AG09309 (cell line): ENCODE measurements around a stretch of chr7.

DNA sequence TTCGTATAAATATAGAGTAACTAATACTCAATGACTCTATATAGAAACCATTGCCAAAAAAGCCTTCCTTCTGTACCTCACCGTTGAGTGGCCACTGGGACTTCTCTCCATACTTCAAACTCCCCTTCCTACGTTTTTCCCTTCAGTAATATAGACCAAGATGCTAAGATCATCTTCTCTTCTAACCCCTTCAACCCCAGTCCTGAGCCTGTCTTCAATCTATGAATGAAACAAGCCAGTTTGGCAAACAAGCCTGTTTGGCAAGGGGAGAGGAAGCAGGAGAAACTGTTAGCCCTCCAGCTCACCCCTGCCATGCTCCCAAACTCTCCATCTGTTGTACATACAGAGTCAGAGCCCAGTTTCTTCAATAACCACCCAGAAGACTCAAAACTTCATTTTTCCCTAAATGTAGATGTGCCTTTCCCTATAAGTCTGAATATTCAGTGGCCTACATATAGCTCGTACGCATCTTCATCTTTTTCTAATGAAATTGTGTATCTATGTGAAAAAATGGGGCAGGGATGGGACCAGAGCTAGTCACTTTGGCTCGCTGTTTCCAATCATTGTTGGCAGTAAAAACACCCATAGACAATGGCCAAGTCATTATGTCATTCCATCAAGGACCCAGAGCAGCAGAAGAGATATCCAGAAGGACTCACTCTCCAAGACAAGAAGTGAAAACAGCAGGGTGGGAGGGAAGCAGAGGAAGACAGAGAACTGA, 87.5 kb downstream of the DOCK4 start:
- RRBS = no CpG with 5 or more reads among the region's 6 CpGs

DNA sequence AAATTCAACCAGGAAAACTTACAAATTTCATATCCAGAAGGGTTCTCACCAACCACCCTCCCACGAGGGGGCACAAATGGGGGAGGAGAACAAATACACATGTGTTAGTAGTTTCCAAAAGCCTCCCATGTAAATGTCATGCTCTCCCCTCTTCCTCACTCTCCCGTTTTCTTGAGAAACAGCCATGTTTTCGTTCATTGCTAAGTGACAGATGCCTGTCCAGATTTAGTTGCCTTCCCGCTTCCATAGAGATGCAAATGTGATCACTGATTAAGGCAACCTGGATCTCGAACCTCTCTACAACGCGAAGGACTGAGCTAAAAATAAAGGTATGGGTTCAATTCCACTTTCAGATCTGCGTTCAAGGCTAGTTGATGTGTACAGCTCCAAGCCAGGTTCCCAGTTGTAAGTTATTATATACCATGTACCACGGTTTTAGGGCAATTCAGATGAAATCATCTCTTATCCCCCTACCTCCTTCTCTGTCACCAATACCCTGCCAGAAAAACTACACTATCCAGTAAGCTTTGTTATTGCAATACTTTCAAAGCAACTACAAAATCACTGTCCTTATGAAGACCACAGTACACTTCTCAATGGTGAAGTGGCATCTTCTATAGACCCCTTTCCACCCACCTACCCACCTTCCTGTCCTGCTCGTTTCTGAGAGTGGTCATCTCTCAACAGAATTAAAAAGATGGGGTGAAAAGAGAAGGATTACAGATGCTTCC, 10.2 kb downstream of the DOCK4 start:
- RRBS = no CpG with 5 or more reads among the region's 10 CpGs

DNA sequence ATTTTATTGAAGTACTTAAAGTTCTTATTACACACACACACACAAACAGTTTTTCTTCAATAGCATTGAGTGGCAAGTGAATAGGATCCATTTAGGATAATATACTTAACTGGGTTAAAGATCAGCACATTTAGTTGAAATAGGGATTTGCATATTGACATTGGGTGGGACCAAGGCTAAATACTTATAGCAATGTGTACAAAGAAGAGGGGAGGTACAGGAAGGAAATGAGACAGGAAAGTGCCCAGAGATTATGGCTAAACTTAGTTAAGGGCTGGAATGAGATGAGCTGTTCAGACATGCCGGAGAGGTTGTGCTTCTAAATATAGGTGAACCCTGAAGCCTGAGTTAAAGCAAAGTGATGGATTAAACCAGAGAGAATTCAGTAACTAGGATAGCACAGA, 95.1 kb downstream of the LSMEM1 start:
- RRBS = no CpG with 5 or more reads among the region's 1 CpG

DNA sequence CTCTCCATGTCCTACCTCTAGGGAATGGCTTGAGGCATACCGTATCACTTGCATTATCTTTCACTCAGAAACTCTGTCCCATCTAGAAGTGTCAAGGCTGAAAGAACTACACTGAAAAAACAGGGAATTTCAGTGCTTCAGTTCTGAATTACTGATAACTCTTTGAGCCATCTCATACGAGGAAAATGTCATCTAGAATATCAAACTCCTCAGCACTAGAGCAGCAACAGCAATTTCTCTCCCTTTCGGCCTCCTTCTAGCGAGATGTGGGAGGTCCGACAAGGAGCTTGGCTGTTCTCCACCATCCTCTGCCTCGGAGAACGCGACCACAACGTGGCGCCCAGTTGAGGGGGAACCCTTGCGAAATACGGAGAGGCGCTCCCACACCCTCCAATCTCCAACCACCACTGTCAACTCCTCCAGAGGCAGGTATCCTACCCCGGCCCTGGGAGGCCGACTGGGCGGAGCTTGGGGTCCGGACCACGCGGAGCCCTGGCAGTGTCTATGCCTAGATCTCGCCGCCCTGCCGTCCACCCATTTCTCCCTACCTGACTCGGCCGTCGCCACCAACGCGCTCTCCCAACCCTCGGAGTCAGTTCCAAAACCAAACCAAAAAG, 473 bp downstream of the TMEM168 start:
- RRBS = no CpG with 5 or more reads among the region's 28 CpGs

DNA sequence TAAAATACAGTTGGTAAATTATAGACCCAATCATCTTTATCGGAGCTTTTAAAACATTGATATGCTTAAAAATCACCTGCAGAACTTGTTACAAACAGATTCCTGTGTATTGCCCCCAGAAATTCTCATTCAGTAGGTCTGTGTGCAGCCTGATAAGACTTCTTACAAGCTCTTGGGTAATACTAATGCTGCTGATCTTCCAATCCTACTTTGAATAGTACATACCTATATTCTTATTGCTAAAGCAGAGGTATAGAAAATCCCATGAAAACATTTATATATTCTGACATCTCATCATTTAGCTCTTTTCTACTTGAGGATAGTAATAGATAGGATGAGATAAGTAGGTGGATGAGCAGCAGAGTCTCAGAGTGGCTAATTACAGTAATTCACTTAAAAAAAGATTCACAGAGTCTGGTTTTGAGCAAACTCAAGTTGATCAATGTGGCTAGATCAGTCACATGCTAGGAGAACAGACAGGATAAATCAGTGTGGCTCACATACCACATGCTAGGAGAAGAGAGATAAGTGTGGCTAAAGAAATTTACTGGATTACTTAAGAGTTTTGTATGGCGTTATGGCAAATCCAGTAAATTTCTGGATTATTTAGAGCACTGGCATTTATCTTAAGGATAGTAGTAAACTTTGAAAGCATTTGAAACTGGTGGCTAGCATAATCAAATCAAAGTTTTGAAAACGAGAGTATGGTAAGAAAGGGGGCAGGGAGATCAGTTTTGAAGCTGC, 201.1 kb upstream of the PPP1R3A start:
- RRBS = no CpG with 5 or more reads among the region's 3 CpGs

GRCh38 chr7:114255269-114255610, 159.4 kb upstream of the FOXP2 start:
- RRBS = no CpG with 5 or more reads among the region's 10 CpGs

GRCh38 chr7:114997482-114997819, 75.6 kb downstream of the MDFIC start:
- RRBS = no CpG with 5 or more reads among the region's 3 CpGs

DNA sequence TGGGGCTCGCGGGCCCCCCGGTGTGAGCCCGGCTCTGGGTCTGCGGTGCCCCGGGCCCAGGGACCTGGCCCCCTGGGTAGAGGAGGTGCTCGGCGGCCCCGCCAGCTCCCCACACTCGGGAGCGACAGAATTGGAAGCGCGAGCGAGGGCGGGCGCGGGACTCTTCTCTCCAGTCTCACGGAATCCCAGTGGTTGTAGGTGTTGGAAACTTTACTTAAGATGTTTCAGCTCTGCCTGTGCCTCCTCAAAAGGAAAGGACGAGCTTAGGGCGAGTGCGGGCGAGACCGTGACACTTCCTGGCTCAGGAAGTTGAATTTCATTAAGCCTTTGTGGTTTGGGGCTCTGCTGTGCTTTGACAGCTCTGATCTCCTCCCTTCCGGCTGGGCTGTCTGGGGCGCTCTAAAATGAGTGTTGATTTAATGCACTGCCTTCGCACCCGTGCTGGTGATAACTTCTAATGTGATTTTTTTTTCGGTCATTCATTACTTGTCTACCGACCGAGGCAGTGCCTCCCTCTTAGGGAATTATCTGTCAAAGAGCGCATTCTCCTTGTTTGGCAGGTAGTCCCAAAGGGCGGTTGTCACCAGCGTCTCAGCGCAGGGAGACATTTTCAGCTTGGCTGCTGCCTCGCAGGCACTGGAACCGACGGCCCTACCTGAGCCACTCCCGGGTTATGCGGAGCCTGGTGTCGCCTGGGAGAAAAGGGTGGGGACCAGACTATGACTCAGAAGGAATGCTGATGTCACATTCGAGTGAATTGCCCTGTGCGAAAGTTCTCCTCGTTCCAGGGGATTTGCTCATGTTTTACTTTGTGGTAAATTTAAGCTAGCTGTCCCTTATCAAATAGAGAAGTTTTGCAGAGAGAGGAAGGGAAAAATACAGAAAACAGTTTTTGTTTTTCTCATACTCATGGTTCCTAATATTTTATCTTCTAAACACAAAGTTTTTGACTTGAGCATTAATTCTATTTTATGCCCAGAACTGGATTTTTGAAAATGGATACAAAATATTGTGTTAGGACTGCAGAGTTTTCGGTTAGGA, 799 bp downstream of the TES start:
- RRBS = 3% methylated on average over 3 of the region's 44 CpGs

- RRBS = no CpG with 5 or more reads among the region's 7 CpGs
Measured at GRCh38 chr7:116212646-116213292, 2.4 kb downstream of the TES start.

DNA sequence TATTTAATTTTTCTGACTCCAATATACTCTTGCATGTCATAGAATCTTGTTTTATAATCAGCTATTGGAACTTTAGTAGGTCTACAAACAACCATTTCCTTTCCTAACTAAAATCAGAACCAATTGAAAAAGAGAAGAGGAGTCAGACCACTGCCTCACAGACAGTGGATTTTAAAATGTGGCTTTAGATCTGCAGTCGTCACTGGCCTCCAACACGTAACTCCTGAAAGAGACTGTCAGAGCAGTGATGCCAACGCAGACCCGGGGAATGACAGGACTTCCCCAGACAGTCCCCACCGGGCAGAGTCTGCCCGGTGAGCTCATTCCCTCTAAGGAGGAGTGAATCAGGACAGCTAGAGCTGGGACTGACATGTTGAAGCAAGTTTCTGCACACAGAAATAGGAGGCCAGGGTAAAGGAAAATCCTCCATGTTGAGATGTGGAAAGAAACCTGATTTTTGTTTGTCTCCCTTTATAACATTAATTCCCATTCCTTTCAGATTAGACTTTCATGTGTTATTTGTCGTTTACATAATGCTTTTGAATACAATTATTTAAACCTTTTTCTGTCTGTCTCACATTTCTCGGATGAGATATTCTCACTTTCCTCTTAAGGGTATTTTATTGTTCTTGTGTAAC, 105.0 kb downstream of the TES start:
- RRBS = no CpG with 5 or more reads among the region's 8 CpGs

- RRBS = 2% methylated on average over 4 of the region's 28 CpGs
Measured at GRCh38 chr7:116525400-116525803, 566 bp downstream of the CAV1 start.

DNA sequence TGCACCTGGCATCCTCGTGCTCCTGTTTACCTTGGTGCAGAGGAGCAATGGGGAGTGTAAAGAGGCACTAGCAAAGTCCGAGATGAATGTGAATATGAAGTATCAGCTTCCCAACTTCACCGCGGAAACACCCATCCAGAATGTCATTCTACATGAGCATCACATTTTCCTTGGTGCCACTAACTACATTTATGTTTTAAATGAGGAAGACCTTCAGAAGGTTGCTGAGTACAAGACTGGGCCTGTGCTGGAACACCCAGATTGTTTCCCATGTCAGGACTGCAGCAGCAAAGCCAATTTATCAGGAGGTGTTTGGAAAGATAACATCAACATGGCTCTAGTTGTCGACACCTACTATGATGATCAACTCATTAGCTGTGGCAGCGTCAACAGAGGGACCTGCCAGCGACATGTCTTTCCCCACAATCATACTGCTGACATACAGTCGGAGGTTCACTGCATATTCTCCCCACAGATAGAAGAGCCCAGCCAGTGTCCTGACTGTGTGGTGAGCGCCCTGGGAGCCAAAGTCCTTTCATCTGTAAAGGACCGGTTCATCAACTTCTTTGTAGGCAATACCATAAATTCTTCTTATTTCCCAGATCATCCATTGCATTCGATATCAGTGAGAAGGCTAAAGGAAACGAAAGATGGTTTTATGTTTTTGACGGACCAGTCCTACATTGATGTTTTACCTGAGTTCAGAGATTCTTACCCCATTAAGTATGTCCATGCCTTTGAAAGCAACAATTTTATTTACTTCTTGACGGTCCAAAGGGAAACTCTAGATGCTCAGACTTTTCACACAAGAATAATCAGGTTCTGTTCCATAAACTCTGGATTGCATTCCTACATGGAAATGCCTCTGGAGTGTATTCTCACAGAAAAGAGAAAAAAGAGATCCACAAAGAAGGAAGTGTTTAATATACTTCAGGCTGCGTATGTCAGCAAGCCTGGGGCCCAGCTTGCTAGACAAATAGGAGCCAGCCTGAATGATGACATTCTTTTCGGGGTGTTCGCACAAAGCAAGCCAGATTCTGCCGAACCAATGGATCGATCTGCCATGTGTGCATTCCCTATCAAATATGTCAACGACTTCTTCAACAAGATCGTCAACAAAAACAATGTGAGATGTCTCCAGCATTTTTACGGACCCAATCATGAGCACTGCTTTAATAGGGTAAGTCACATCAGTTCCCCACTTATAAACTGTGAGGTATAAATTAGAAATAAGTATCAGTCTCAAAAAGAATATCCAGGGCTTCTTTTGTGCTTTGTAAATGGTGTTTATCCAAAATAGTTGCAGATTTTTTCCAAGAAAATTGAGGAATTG, 27.6 kb downstream of the MET start:
- RRBS = no CpG with 5 or more reads among the region's 22 CpGs

DNA sequence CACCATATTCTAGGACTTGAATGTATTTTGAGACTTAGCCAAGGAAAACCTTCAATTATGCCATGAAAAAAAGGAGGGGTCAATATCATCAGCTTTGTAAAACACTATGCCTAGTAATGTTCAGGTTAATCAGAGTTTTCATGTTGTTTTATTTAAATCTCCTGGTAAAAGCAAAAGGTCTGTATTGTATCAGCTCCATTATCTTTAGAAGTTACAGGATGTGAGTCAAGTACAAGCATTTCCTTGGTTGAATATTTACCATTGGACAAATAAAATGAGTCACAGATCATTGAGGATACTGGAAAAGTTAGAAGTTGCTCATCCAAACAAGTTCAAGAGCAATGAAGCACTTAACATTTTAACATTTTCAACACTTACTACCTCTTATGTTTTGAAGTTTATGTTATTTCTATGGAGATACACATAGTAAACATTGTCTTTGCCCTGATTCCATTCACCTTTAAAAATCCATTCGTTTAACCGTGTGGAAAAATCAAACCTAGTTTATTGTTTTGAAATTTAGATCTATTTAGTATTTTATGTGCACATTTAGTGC, 89.9 kb upstream of the CAPZA2 start:
- RRBS = no CpG with 5 or more reads among the region's 2 CpGs

GRCh38 chr7:116810788-116811149, 51.6 kb upstream of the CAPZA2 start:
- RRBS = no CpG with 5 or more reads among the region's 2 CpGs

GRCh38 chr7:117065484-117066110, 112.3 kb downstream of the ST7 start:
- RRBS = no CpG with 5 or more reads among the region's 6 CpGs

- RRBS = no CpG with 5 or more reads among the region's 6 CpGs
Measured at GRCh38 chr7:117129368-117129859, 176.1 kb downstream of the ST7 start.

GRCh38 chr7:117156094-117156762, 166.6 kb downstream of the WNT2 start:
- RRBS = no CpG with 5 or more reads among the region's 2 CpGs

DNA sequence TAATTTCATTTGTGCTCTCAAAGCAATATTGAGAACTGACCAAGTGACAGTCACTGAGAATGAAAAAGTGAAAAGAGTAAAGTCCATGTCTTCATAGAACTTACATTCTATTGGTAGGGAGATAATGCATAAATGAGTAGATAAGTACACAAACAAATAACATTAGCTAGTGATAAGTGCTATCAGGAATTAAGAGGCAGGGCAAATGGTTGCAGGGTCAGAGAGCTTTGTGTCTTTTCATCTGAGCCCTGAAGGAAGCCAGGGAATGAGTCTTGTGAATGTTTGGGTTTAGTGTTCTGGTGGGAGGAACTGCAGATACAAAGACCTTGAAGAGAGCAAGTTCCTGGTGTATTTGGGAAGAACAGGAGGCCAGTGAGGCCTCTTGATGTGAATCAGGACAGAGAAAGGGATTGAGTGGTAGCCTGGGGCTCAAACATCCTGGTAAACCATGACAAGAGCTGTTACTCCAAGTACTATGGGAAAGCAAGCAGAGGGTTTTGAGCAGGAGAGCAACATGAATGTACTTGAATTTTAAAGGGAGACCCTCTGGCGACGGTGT, 183.8 kb downstream of the CTTNBP2 start:
- RRBS = no CpG with 5 or more reads among the region's 2 CpGs

DNA sequence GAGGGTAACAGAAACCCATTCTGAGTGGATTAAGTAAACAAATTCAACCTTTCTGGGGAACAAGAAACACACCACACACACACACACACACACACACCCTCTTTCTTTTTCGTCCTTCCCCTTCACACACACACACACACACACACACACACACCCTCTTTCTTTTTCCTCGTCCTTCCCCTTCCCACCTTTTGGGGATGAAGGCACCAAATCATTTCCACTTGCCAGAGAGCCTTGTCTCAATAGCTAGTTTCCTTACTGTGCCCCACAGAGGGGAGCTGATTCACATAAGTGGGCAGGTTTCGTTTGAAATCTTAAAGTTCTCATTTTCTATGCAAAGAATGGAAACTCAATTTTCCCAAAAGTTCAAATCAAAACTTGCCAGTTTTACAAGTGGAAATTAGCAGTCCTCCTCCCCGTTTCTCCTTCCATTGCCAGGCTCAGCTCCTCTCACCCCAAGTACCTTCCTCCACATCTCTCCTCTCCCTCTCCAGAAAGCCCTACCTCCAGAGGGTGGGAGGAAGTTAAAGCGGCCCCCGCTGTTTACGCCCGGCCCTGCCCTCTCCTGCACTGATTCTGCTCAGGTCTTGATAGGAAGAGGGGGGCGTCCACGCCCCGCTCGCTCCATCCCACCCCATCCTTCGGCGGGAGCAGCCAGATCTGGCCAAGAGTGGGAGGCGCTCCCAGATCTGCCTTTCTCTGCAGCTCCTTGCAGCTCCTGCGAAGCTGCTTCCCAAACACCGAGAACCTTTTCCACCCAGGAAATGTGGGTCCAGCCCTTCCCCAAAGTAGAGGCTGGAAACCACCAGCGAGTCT, 1.3 kb downstream of the CTTNBP2 start:
- RRBS = no CpG with 5 or more reads among the region's 18 CpGs

GRCh38 chr7:117963900-117964144, 90.6 kb upstream of the CTTNBP2 start:
- RRBS = no CpG with 5 or more reads among the region's 1 CpG